Epithelial cell of proximal tubule (primary cell): ENCODE measurements around a stretch of chr9.

- RAMPAGE, long total RNA = no peak
- RRBS = no CpG with 5 or more reads among the region's 17 CpGs
Observed at GRCh38 chr9:129558607-129559597, 62.0 kb downstream of the C9orf50 start.

DNA sequence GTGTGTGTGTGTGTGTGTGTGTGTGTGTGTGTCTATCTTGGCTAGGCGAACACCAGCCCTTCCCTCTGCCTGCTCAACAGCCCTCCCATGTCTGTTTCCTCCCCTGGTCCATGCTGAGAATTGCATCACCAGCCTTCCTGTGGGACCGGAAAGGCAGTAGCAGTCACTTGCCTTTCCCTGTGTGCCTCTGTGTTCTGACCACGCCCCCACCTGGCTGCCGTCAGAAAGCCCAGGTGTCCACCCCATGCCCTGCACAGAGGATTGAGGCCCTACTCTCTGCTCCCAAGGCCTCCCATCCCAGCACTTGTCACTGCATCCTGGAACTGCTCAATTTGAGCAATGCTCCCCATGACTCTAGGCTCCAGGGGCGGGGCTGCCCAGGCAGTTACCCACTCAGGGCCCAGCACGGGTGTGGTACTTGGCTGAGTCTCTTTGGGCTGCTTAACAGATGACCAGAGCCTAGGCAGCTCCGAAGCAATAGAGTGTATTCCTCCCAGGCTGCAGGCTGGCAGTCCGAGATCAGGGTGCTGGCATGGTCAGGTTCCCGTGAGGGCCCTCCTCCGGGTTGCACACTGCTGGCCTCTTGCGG is 13.3 kb downstream of the C9orf50 start:
- RAMPAGE, long total RNA = no peak
- RRBS = no CpG with 5 or more reads among the region's 11 CpGs

DNA sequence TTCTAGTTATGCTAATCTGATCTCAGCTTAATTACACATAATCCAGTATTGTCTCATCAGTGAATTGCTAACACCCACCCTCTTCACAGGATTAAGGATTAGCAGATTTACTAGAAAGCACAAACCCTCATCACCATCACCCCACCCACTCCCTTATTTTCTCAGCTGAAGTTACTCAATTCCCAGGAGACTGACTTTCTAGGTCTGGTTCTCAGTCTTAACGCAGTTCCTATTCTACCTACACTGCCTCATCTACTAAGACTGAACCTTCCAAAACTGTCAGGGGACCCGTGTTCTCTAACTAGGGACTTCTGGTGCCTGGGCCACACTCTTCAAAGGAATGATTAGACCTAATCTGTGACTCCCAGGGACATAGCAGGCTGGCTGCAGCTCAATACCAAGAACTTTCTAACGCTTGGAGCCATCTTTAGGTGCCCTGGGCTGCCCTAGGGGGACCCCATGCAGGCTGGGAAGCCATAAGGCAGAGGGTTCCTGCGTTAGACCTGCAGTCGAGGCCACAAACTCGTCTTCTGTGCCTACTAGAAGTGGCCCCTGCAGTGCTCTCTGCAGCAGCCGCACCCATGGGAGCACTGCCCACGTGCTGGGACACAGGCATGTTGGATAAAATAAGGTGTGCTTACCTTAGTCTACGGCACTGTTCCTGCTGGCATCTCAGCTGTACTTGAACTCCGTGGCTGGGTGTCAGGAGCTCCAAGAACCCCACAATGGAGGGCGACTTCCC is 9.2 kb downstream of the TOR1B start:
- RAMPAGE, long total RNA = no peak
- RRBS = no CpG with 5 or more reads among the region's 11 CpGs

GRCh38 chr9:129815091-129815688 is 8.7 kb downstream of the TOR1A start:
- RAMPAGE, long total RNA = no peak
- RRBS = no CpG with 5 or more reads among the region's 16 CpGs

DNA sequence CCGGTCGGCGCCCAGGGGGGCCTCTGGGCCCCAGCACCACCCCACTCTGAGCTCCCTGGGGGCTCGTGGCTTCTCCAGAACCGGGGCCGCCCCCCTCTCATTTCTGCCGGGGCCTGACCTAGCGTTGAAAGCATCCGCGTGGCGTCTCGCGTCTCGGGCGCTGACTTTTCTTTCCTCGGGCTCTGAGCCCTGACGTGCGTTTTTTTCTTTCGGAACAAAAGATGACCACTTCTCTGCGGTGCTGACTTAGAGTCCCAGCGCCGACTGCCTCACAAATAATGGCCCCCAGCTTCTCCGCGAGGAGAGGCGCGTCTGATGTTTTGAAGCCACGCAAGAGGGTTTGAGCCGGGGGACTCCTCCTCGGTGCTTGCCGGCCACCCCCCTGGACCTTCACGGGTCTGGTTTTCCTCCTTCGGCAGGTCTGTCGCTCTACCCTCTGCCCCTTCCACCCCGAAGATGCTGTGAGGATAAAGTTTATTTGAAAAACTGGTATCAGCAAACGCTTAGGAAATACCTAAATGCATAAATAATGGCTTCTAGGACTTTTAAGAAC is 488 bp downstream of the USP20 start:
- RAMPAGE, long total RNA = no peak
- RRBS = 2% methylated on average over 5 of the region's 35 CpGs

DNA sequence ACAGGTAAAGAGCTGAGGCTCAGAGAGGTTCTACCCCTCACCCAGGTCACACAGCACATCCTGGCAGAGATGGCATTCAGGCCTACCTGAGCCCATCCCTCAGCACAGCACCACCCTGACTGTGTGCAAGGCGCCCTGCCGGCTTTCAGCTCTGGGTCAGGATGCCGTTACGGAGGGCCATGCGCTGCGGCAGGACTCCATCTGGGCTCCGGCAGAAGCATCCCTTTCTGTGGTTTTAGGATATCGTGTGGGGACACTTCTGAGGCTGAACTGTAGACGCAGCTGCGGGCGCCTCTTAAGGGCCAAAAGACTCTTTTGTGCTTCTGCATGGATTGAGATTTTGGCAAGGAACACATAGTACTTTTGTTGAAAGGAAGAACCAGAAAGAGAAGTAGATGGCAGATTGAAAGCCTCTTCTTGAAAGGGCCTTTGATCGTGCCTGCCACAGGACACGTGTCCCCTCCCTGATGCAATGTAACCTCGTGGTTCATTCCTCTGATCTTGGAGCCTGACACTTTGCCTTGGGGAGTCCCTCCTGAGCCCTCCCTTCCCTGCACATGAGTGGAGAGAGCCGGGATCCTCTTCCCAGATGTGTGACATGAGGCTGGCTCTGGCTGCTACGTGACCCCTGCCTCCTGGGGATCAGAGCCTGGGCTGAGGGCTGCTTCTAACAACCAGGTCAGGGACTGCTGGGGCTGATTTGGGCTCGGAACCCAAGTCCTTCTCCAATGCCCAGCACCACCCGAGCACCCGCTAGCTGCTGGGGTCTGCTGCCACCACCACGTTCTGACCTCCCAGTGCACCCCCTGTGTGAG is 31.4 kb downstream of the USP20 start:
- RAMPAGE, long total RNA = no peak
- RRBS = 97% methylated on average over 6 of the region's 20 CpGs

GRCh38 chr9:129902764-129903109 is 67.5 kb downstream of the USP20 start:
- RAMPAGE, long total RNA = no peak
- RRBS = no CpG with 5 or more reads among the region's 7 CpGs

- RAMPAGE, long total RNA = no peak
- RRBS = no CpG with 5 or more reads among the region's 8 CpGs
Observed at GRCh38 chr9:129988852-129989489, 54.0 kb downstream of the FNBP1 start.

GRCh38 chr9:130010002-130011038 is 32.7 kb downstream of the FNBP1 start:
- RAMPAGE, long total RNA = no peak
- RRBS = no CpG with 5 or more reads among the region's 6 CpGs

- RAMPAGE, long total RNA = no peak
- RRBS = no CpG with 5 or more reads among the region's 7 CpGs
Observed at GRCh38 chr9:130053190-130053493, 564 bp upstream of the GPR107 start.

GRCh38 chr9:130111709-130112143 is 58.0 kb downstream of the GPR107 start:
- RAMPAGE, long total RNA = no peak
- RRBS = no CpG with 5 or more reads among the region's 16 CpGs

- RAMPAGE, long total RNA = no peak
- RRBS = no CpG with 5 or more reads among the region's 18 CpGs
Observed at GRCh38 chr9:130134965-130135790, 37.0 kb upstream of the NCS1 start.

- RAMPAGE, long total RNA = no peak
- RRBS = no CpG with 5 or more reads among the region's 21 CpGs
Observed at GRCh38 chr9:130191649-130192217, 19.5 kb downstream of the NCS1 start.

DNA sequence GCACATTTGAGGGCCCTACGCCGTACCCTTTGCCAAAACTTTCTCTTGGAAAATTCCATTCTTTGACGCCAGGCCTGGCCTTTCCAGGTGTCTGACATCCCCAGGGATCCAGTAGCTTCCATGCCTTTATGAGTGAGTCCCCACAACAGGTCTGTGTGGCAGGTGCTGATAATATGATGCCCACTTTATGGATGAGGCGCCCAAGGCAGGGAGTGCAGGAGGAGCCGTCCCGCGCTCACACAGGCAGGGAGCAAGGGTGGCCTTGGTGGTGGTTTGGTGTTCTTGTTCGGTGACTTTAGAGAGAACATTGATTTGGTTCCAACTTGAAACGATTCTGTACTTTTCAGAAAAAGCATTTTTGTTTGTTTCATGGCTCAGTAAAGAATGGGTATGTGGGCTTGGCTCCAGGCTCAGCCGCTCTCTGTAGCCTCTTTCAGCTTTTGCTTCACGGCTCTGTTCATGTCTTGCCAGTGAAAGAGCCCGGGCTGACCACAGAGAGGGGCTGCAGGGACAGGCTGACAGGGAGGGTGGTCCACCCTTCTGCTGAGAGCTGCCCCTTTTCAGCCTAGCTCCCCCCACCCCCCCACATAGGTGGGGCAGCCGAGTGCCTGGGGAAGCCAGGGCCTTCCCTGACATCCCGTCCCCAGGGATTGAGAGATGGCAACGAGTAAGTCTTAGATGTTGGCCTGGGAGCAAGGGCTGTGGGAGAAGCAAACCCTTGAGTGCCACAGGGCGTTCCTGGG is 27.9 kb downstream of the NCS1 start:
- RAMPAGE, long total RNA = no peak
- RRBS = no CpG with 5 or more reads among the region's 16 CpGs

DNA sequence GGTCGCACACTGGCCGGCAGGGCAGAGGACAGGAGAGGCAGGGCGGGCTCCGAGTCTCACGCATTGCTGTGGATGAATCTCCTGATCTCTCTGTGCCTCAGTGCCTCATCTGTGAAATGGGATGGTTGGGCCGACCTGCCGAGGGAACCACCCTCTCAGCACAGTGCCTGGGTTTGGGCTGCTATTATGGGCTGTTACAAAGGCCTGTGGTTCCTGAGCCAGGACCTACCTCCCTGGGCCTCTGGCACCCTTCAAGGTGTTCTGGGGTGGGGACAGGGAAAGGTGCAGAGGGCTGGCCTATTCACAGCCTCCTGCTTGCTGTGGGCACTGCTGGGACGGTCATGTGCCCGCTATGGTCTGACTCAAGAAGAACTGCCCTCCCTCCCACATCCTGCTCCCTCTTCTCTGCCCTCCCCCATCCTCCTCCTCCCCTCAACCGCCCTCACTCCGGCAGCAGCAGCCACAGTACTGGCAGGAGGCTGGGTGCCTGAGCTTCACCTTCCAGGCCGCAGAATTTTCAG is 43.4 kb downstream of the NCS1 start:
- RAMPAGE, long total RNA = no peak
- RRBS = no CpG with 5 or more reads among the region's 12 CpGs

- RAMPAGE, long total RNA = no peak
- RRBS = no CpG with 5 or more reads among the region's 6 CpGs
Observed at GRCh38 chr9:130314651-130315109, 49.1 kb downstream of the HMCN2 start.

- RAMPAGE, long total RNA = no peak
- RRBS = no CpG with 5 or more reads among the region's 5 CpGs
Observed at GRCh38 chr9:130343767-130343966, 78.1 kb downstream of the HMCN2 start.

GRCh38 chr9:130535900-130536708 is 43.3 kb upstream of the FUBP3 start:
- RAMPAGE, long total RNA = no peak
- RRBS = 3% methylated on average over 4 of the region's 27 CpGs

GRCh38 chr9:130712467-130713193 is 19.1 kb downstream of the EXOSC2 start:
- RAMPAGE, long total RNA = no peak
- RRBS = 1% methylated on average over 32 of the region's 71 CpGs

GRCh38 chr9:130879653-130880324 is 16.8 kb downstream of the QRFP start:
- RAMPAGE, long total RNA = no peak
- RRBS = 77% methylated on average over 3 of the region's 9 CpGs